Measurements from ENCODE around the gene FANCD2OS.

GRCh38 chr3:9701578-9702126 lies 2.0 kb upstream of the CPNE9 start:
- PRO-cap, result no peak
- RAMPAGE, long total RNA, 2 experiments, result no peak in any of the 2 experiments

DNA sequence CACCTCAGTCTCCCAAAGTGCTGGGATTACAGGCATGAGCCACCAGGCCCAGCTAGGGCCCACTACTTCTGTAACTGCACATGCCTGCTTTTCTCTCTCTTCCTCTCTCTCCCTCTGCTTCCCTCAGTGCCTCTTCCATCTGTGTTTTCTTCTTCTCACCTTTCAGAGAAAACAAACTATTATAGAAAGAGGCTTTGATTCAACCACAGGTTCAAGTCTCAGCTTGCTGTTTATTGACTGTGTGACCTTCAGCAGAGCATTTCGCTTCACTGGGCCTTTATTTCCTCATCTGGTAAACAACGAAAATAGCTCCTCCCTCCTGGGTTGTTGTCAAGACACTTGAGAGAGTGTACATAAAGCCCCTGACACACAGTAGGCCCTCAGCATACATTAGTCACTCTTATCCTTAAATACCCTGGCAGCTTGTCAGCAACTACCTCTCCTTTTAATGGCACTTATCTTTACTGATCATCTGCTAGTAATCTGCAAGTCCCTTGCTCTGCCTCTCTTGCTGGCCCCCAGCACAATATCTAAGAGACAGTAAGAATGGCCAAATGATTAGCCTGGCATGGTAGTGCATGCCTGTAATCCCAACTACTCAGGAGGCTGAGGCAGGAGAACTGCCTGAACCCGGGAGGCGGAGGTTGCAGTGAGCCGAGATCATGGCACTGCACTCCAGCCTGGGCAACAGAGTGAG lies 10.0 kb downstream of the TADA3 start:
- PRO-cap, result no peak
- RAMPAGE, long total RNA, 2 experiments, result no peak in any of the 2 experiments

DNA sequence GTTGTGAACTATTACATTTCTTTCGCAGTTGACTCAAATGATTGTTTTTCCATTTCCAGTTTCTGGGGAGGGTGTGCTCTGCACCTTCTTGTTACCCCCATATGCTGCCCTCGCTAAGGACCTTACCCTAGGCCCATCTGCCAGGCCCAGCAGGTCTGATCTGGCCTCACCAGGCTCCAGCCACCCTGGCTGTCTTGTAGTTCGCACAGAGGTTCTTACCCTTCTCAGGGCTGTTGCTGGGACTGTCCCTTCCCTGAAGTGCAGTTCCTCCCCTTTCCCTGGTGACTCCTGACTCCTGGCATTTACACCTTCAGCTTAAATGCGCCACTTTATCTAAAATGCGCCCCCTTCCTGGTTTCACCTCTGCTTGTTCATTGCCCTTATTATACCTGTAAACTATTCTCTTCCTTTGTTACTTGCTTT lies 904 bp upstream of the TTLL3 start:
- PRO-cap, result no peak
- RAMPAGE, long total RNA, 2 experiments, result no peak in any of the 2 experiments

GRCh38 chr3:9898799-9899223 lies 3.8 kb upstream of the IL17RE start:
- PRO-cap, result no peak
- RAMPAGE, long total RNA, 2 experiments, result no peak in any of the 2 experiments

DNA sequence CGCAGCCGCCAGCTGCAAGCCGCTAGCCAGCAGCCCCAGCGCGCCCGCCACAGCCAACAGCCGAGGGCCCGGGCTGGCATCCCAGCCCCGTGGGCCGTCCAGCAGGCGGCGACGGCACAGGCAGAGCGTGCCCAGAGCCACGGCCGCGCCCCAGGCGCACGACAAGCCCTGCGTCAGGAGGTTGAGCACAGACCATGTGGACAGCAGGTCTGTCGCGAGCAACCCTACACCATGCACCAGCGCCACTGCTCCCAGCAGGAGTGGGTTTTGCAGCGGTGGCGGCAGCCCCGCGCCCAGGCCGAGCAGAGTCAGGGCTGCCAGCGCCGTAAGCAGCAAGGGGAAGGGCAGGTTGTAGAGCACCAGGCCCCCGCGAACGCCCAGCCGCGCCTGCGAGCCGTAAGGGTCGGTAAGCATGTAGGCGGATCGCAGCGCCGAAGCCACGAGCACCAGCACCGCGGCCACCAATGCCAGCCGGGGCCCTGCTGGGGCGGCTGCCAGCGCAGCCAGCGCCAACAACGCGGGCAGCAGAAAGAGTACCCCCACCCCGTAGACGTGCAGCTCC lies 4.9 kb downstream of the PRRT3 start:
- PRO-cap, result no peak
- RAMPAGE, long total RNA, 2 experiments, result start-site peak on the plus strand in 2 of 2 experiments, centred at positions 154 to 180 of the sequence, 40 to 54 reads per replicate

DNA sequence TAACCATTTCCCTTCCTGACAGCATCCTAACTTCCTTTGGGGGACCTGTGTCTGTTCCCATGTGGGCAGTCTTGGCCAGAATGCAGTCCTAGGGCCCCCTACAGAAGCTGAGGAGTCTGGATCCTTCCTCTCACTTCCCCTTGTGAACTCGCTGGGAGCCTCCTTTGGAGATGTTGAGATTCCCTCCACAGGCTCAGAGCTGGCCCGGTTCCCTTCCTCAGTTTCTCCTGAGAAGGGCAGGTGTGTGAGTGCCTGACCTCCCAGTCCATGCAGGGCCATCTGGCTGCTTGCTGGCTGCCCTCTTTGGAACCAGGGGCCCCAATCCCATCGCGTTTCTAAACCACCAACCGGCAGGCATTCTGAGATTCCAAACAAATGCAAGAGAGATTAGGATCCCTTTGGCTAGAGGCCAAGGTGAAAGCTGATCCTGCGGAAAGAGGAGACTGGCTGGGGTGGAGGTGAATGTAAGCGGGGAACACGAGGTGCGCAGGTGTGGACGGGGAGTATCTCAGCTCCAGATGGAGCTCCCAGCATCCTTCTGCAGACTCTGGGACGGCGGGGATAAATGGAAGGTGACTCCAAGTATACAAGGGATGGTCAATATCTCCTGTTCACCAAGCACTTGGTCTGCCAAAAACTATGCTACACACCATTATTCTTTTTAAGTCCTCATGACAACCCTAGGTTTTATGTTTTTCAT lies 2.9 kb upstream of the PRRT3 start:
- PRO-cap, result no peak
- RAMPAGE, long total RNA, 2 experiments, result no peak in any of the 2 experiments

GRCh38 chr3:9966970-9967366 lies 14.8 kb upstream of the PRRT3 start:
- PRO-cap, result no peak
- RAMPAGE, long total RNA, 2 experiments, result no peak in any of the 2 experiments

- PRO-cap, result no peak
- RAMPAGE, long total RNA, 2 experiments, result no peak in any of the 2 experiments
Observed at GRCh38 chr3:10108059-10108634, at the start of gene FANCD2OS. Gene FANCD2OS (minus strand): TSS chr3:10108255.

DNA sequence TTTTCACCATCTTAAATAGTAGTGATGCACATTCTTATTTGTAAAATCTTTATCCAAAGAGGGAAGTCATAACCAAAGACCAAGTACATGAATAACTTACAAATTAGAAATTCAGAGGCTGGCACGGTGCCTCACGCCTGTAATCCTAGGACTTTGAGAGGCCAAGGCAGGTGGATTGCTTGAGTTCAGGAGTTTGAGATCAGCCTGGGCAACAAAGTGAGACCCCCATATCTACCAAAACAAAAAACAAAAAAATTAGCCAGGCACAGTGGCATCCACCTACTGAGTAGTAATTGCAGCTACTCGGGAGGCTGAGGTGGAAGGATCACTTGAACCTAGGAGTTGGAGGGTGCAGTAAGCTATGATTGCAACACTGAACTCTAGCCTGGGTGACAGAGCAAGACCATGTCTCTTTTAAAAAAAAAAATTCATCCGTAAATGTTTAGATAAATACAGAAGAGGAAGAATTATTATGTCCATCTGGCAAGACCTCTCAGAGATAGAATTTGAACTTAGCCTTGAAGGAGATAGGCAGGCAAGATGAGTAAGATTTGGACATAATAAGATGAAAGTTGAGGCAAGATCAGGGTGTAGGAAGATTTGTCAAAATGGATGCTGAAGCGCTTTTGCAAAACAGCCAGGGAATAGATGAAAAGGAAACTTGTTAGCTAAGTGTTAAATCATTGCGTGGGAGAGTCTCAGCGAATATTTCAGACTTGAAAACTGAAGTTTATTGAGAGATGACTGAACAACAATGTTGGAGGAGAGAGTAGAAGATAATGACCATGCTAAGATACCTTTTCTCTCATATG lies 7.0 kb downstream of the BRK1 start:
- PRO-cap, result no peak
- RAMPAGE, long total RNA, 2 experiments, result no peak in any of the 2 experiments

DNA sequence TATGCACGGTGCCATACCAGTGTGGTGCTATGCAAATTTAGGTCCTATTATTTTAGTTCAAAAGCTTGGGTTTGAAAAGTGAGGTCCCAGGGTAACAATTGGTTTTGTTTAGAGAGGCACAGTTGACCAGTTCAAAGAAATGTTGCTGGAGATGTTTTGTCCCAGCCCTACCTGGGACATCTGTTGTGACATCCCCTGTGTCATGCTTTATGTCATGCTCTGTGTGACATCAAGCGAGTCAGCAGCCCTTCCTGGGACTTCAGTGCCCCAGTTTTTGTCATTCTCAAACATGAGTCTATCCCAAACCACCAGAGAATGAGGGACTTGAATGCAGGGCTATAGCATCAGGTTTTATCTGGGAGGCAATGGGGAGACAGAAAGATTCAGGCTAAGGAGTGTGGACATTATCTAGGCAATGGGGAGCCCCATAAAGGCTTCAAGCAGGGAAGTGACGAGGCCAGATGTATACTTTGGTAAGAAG lies 33.9 kb downstream of the IRAK2 start:
- PRO-cap, result no peak
- RAMPAGE, long total RNA, 2 experiments, result no peak in any of the 2 experiments

- PRO-cap, result no peak
- RAMPAGE, long total RNA, 2 experiments, result no peak in any of the 2 experiments
Observed at GRCh38 chr3:10496458-10497038, 8.8 kb downstream of the ATP2B2 start.

GRCh38 chr3:10504709-10505355 lies 554 bp downstream of the ATP2B2 start:
- PRO-cap, result no peak
- RAMPAGE, long total RNA, 2 experiments, result no peak in any of the 2 experiments

DNA sequence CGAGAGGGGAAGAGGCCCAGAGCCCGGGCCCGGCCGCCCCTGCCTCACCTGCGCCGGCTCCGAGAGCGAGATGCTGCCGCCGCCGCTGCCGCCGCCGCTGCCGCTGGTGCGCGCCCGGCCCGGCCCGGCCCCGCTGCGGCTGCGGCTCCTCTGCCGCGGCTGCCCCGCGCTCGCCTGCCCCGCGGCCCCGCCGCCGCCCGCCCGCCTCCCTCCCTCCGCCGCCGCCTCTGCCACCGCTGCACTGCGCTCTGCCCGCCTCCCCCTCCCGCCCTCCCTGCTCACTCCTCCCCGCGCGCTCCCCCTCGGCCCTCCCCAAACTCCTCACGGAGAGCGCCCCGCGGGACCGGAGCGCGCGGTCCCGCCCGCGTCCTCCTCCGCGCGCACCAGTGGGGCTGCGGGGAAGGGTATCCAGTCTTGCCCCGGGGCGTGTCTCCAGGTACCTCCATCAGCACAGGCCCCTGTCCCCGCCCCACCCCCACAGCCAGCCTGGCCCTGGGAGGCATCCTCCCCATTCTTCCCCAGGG lies 108.1 kb upstream of the SLC6A11 start:
- PRO-cap, result no peak
- RAMPAGE, long total RNA, 2 experiments, result no peak in any of the 2 experiments

DNA sequence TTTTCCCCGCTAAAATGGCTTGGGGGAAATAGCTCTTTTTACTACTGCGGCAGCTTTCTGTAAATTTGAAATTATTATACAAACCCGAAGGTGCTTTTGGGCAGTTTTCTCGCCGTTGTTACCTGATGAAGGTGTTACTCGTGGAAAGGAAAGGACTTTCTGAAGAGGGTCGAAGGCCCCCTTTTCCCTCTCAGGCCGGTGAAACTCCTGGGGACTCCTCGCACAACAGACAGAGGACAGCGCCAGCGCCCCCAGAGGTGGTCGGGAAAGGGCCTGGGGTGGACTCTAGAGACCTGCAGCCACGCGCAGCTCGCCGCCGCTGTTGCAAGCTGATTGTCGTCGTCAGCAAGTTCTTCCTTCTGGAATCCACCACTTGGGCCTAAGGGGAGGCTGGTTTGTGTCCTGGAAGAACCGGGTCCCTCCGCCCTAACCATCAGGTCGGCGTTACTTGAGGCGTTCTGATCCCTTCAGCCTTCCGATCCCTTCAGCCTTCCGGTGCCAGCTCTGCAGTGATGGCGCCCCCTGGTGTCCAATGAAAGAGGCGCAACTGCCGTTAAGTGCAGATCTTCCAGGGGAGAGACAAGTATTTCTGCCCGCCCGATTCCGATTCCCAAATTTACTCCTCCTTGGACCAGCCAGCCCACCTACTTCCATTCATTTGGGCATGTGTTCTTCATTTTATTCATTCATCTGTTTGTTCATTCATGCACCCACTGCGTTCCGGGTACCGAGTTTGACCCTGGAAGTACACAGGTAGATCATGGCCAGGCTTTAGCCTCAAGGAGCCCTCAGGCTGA lies 77.3 kb upstream of the SLC6A11 start:
- PRO-cap, result no peak
- RAMPAGE, long total RNA, 2 experiments, result no peak in any of the 2 experiments

GRCh38 chr3:10769026-10769341 lies 47.0 kb upstream of the SLC6A11 start:
- PRO-cap, result no peak
- RAMPAGE, long total RNA, 2 experiments, result no peak in any of the 2 experiments

DNA sequence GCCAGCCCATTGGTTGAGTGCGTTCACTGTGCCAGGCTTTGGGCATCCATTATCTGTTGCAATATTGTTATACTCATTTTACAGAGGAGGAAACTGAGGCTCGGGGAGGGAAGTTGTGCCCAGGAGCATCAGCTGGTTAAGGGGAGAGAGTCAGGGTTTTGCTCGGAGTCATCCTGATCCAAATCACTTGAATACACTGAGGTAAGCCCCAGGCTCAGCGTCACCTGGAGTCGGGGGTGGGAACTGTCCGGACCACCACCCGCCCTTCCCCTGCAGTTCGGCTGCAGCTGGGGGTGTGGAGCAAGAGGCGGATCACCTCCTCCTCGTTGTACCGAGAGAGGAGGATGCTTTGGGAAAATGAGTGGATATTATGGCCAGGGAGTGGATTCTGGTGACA lies 636 bp downstream of the HRH1 start:
- PRO-cap, result no peak
- RAMPAGE, long total RNA, 2 experiments, result no peak in any of the 2 experiments

- PRO-cap, result no peak
- RAMPAGE, long total RNA, 2 experiments, result no peak in any of the 2 experiments
Observed at GRCh38 chr3:11306647-11307401, 34.6 kb downstream of the ATG7 start.

- PRO-cap, result no peak
- RAMPAGE, long total RNA, 2 experiments, result no peak in any of the 2 experiments
Observed at GRCh38 chr3:11367020-11367861, 95.0 kb downstream of the ATG7 start.

GRCh38 chr3:11557812-11558824 lies 85.6 kb downstream of the VGLL4 start:
- PRO-cap, result no peak
- RAMPAGE, long total RNA, 2 experiments, result no peak in any of the 2 experiments

DNA sequence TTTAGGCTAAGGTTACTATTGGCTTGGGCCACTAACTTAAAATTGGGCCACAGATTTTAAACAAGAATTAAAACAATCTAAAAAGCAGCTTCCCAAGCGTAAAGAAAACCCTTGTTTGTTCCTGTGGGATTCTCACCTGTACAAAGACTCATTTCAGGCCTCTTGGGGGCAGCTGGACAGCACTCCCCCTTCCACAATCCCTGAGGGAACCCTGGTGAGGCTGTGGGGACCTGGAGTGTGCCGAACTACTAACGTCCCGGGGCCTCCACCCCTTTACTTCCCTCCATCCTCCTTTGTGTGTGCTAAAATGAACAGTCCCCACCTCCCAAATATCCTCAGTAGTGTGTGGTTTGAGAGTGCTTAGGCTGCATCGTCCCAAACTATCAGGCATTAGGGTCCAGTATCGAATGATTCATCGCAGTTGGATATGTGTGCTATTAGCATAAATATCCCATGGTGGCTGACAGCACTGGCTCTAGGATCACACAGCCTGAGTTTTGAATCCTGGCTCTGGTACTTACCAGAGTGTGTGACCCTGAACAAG lies 51.4 kb downstream of the VGLL4 start:
- PRO-cap, result unidirectional peak, minus-strand start at position 409 of the sequence
- RAMPAGE, long total RNA, 2 experiments, result no peak in any of the 2 experiments